Measurements from ENCODE around the genes TM4SF4, COMMD2, RNF13 and TSC22D2.

- PRO-cap = no peak
- RAMPAGE, long total RNA = no peak
Measured at GRCh38 chr3:148077912-148078450, 619.7 kb upstream of the AGTR1 start.

DNA sequence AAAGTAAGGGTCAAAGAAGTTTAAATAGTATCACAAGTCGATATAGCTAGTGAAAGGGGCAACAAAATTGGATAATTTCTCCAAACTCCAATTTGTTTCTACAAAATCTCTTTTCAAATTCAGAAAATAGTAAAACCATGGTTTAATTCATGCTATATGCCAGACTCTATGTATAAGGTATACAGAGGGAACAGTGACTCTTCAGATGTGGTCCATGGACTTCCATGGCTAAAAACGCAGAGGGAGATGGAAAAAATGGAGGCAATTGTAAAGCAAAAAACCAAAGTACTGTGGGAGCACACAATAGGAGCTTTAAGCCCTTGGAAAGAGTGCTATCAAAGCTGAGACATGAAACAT, 264.7 kb upstream of the AGTR1 start:
- PRO-cap = no peak
- RAMPAGE, long total RNA = no peak

GRCh38 chr3:148735145-148735559, 37.4 kb downstream of the AGTR1 start:
- PRO-cap = no peak
- RAMPAGE, long total RNA = no peak

DNA sequence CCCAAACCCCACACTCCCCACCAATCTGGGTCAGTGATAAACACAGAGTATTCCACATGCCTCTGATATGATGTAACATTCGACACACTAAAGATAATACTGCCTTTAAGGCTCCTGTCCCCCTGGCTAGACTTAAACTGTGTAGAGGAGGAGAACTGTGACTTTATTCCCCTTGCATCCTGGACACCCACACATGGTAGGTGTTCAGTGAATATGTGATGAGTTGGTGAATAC, 39.6 kb downstream of the AGTR1 start:
- PRO-cap = no peak
- RAMPAGE, long total RNA = no peak

- PRO-cap = no peak
- RAMPAGE, long total RNA = no peak
Measured at GRCh38 chr3:148830601-148831361, 3.2 kb downstream of the CPB1 start.

DNA sequence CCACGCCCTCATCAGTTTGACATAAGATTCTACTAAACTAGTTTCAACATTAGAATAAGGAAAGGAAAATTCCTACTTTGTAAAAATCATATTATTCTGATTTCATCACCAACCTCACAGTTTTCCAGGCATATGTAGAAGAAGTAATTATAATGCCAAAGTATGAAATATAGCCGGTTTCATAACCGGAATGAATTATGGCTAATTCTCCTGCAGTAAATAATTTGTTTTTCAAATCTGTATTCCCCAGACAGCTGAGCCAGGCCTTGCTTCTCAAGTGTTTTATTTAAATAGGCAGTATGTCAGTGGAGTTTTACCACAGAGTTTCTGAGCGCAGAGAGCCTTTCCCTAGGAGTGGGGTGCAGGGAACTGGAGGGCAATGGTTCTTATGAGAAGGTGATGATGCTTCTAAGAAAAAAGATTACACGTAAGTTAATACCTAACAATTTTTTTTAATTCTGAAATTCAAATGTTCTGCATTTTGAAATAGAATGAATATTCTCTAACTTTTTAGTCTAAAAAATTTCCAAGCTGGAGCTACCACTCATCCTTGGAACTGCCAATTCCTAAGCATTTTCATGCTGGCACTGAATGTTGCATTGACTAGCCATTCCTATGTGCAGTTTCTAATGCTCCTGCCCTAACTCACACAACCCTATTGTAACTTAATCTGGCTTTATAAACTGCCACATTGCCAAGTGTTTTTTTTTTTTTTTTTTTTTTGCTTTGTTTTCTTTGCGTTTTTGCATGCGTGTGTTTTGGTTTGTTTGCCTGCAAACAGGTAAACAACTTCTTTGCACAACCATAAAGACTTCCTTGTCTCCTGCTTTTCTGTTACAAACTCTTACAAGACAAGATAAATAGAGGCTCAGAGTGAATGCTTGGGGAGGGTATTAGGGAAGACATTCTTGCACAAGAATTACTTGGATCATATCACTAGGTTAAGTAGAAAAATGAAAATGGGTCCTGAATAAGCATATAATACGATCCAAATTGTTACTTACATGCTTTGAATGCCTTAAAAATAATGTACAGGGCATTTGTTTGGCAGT, 8.4 kb upstream of the CPA3 start:
- PRO-cap = no peak
- RAMPAGE, long total RNA = no peak

- PRO-cap = no peak
- RAMPAGE, long total RNA = no peak
Measured at GRCh38 chr3:149186181-149186471, 35.5 kb downstream of the CP start.

DNA sequence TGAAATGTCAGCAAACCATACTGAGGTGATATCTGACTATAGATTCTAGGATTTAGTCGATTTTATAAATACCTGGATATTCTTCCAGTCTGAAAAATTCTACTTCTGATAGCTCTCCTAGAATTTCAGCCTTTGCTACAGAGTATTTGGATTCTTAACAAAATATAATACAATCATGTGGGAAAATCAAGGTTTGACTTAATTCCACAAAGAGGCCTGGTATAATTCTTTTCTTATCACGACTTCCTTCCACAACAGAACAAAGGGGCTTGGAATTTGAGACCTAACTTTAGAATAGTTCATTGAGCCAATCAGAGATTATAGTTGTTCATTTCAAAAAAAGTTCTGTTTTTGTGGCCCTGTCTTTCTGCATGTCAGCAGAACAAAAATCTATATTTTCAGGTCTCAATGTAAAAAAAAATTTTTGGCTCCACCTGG, 4.2 kb downstream of the TM4SF1 start:
- PRO-cap = no peak
- RAMPAGE, long total RNA = no peak

DNA sequence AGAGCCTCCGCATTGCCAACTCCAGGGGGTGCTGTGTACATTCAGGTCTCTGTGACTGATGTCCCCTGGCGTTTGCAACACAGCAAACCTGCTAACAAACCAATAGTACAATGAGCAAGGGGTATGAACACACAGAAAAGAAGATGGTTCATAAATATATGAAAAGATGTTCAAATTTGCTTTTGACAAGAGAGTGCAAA, 16.0 kb upstream of the TM4SF1 start:
- PRO-cap = no peak
- RAMPAGE, long total RNA = no peak

DNA sequence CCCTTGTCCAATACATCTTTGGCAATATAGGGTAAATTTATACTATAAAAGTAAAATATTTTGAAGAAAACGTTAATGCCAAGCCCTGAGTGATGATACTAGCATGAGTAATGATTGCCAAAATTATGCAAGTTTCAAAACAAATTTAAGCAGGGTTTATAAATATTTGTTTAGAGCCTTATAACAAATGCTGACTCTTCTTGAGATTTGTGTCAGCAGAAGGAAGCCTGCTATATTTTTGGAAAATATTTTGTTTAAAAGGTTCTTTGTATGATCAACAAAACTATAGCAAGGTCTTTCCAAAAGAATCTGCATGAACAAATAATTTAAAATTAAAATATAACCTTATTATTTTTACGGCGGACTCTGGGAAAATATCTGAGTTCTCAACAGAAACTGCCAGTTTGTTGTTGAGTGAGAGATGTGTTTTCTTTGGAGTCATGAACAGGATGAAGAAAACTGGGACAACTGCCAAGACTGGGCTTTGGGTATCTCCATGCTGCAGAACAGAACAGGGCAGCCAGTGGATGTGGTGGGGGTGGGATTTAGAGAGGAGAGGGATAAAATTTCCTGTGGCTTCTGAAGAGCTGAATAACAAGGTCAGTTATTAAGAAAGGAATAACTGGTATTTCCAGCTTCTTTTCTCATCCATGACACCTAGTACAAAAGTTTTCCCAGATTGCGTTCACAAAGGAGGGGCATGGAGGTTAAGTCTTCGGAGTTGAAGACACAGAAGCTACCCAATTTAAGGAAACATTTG, 18.1 kb upstream of the TM4SF1 start:
- PRO-cap = no peak
- RAMPAGE, long total RNA = no peak

GRCh38 chr3:149474361-149474975, at the start of gene TM4SF4:
TM4SF4 (plus strand) TSS chr3:149474697.
- PRO-cap = no peak
- RAMPAGE, long total RNA = no peak

- PRO-cap = no peak
- RAMPAGE, long total RNA = no peak
Measured at GRCh38 chr3:149475043-149476148, 899 bp downstream of the TM4SF4 start.

DNA sequence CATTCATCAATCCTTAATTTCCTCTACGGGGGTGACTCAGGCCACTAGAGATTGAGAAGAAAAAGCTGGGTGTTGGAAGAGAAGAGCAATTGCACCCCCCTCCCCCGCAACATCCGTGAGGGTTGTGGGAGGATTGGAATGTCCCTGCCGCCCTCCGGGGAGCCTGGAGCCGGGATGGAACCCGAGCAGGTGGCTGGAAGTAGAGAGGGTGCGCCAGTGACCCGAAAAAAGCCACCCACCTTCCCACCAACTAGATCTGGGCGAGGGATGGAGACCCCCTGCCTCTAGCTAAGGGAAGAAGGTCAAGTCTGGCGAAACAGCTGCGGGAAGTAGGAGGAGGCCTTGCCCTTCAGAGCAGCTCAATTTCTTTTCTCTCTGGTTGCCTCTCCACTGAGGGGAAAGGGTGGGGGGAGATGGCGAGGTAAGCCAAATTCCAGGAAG, 932 bp upstream of the WWTR1 start:
- PRO-cap = no peak
- RAMPAGE, long total RNA = no peak

DNA sequence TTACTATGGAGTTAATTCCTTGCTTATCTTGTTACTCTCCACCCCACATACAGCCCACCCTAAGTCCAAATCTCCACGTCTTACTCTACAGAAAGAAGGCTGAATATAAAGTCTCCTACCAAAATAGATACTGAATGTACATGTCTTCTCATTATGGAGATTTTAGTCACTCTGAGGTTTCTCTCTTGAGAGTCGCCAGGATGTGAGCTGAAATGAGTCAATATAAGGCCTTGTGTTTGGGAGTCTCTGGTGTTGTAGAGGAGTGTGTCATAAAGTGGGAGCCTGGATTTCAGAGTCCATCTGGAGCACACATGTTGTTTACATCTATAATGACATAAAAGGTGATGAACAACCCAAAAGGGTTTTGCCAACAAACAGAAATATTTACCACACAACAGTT, 45.2 kb upstream of the WWTR1 start:
- PRO-cap = no peak
- RAMPAGE, long total RNA = no peak

DNA sequence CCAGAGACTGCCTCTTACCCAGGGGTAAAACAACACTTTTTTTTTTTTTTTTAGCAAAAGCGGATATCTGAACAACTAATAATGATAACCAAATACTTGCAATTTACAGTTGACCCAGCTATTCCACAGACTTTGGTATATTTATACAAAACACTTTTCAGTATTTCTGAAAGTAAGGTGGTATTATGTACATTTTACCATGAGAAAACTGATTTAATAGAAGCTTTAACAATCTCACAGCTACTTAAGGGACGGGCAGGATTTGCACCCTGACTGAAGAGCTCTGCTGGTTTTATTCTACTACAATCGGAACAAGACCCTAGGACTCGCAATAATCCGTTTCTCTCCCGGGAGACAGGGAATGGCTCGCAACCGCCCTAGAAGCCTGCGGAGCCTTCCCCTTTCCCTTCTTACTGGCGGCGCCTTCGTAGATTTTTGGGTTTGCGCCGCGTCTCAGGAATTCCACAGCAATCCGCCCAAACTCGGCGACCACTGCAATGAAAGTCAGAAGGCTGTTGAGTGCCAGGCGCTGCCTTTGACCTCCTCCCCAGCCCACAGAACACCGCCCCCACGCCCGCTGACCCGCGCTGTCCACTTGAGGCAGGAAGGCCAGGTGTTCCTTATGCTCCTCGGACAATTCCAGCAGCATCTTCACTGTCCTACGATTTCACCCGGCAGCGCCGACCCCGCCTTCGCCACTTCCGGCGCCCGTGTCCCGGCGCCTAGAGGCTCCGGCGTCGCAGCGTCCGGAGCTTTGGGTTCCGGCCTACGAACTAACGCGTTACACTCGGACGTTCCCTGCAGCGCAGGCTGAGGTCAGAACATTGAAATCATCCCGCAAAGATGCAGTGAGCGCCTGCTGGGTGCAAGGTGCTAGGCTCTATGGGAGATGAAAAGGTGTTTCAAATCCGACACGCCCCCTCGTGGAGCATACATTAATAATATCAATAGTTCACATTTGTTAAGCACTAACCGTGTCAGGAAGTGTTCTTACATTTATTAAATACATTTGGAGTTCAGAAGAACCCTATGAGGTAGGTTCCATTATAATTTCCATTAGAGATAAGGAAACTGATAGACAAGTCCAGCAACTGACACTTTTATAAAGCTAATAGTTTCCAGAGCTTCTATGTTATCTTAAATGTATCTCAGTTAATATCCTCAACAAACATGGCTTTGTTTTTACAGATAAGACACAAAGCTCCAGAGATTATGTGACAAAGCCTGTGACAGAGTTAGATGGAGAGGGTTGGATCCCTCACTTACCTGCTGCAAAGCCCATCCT, at the start of gene COMMD2:
Gene COMMD2 (minus strand): TSS at position 694 of the 1,285 bp plus-strand sequence.
- PRO-cap = bidirectional peak, plus-strand start at position 840 of the sequence, minus-strand start at position 694 of the sequence
- RAMPAGE, long total RNA = start-site peak on the minus strand centred at position 678 of the sequence, 44 bp wide, 647 and 385 reads in 2 replicates

GRCh38 chr3:149812101-149813318, at the start of gene RNF13:
RNF13 (plus strand) TSS chr3:149813215.
- PRO-cap = unidirectional peak, plus-strand start at chr3:149812530; bidirectional peak, plus-strand start at chr3:149812714, minus-strand start at chr3:149812574; bidirectional peak, plus-strand start at chr3:149813238, minus-strand start at chr3:149813067
- RAMPAGE, long total RNA = start-site peak on the plus strand at chr3:149813212-149813254, 564 and 84 reads in 2 replicates

- PRO-cap = no peak
- RAMPAGE, long total RNA = no peak
Measured at GRCh38 chr3:149957253-149957643, 13.4 kb downstream of the PFN2 start.

DNA sequence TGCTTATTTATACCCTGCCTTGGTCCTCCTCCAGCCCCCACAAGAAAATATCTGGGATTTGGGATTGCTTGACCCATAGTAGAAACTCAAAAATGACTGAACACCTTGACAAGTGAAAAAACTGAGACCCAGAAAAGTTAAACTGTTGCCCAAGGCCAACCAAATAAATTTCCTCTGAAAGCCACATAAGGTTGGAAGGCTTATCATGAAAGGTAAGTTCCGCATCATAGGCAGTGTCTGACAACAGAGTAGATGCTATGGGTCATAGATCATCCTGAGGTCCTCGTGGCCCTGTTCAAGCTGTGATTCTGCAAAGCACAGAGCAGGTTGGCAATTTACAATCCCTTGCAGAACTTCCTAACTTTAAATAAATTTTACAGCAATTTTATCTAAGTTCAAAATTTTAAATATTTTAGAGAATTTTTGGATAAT, 140.8 kb upstream of the TSC22D2 start:
- PRO-cap = no peak
- RAMPAGE, long total RNA = no peak

GRCh38 chr3:150407007-150407589, 1.0 kb upstream of the TSC22D2 start:
- PRO-cap = no peak
- RAMPAGE, long total RNA = no peak

DNA sequence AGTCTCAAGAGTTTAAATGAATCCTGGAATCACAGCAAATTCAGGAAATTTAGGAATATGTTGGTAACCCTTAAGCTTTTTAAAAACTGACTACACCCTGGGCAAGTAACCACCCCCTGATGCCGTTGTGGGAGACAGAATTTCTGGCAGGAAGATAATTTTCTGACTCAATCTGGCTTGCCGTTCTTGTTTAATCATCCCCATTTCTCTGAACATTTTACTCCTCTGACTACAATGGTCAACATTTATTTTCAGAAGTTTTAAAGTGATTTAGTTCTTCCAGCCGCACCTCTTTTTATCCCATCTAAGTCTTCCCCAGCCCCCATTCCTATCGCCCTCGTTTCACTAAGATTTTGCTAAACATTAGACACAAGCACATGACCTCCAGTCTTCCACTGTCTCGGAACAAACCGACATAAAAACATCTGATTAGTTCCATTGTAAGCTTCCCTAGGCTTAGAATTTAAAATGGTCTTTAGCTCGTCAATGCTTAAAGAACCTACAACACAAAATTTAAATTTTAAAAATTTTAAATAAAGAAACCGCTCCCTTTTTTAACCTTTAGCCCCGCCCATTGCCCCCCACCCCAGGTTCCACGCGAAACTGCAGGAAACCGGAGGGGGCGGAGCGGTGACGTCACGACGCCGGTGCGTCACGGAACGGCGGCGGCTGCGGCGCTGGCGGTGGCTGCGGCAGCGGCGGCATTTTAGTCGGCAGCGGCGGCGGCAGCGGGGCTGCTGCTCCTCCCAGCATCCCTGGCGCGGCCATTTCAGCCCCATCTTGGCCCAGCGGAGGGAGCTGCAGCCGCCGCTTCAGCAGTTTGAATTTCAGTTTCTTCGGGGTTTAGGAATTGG, at the start of gene TSC22D2:
Gene TSC22D2 (plus strand): TSS at position 709 of the 854 bp plus-strand sequence.
- PRO-cap = bidirectional peak, plus-strand start at position 830 of the sequence, minus-strand start at position 347 of the sequence
- RAMPAGE, long total RNA = no peak